Measurements from ENCODE around the gene LIMS3.

DNA sequence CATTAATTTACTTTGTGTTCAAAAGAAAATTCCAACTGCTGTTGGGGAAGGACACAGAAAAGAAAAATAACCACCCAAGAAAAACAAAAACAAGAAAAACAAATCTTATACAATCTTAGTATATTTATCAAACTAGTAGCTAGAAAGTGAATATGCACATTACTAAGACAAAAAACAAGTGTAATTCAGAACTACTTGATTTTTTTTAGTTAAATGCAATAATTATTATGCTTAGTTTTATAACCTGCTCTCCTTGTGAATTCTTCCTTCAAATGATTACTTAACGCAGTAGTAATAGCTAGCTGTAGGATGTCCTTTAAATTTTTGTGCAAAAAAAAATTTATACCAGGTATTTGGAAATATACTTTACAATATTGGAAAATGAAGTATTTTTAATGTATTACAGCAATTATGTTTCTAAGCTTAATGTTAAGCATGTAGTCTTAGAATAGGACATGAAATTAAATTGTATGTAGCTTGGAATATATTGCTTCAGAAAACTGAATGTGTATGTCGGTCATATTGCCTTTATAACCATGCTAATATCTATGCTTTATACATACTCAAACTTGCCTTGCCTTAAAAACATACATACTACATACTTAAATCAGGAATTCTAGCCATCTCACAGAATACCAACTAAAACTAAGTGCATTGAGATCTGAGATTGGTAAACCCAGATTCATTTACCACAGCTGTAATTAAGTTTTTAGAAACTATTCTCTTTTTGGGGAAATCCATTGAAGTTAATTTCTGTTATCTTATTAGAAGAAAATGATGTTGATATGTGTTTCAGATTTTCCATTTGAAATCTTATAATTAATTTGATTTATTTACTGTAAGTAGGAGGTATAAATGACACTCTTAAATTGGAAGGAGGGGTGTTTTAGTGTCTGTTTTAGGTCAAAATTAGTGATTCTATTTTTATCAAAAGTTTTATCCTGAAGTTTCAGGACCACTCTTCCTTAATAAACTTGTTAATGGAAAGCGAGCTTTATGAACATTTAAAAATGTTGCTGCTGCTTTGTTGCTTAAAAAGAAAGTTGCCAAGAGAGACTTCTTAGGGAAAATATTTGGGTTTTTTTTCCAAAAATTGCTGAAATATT, 34.6 kb upstream of the RANBP2 start:
- RRBS, 2 experiments: no CpG with 5 or more reads among the region's 3 CpGs

DNA sequence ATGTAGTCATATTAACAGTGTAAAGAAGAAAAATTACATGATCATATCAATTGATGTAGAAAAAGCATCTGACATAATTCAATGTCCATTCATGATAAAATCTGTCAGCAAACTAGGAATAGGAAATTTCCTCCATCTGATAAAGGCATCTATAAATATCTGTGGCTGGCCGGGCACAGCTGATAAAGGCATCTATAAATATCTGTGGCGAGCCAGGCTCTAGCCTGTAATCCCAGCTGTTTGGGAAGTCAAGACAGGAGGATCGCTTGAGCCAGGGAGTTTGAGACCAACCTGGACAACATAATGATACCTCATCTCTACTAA, 18.1 kb upstream of the RANBP2 start:
- RRBS, 2 experiments: no CpG with 5 or more reads among the region's 3 CpGs

- RRBS, 2 experiments: no CpG with 5 or more reads among the region's 3 CpGs
Observed at GRCh38 chr2:108730880-108731479, 11.7 kb downstream of the RANBP2 start.

- RRBS, 2 experiments: no CpG with 5 or more reads among the region's 4 CpGs
Observed at GRCh38 chr2:108767457-108767906, 19.1 kb upstream of the CCDC138 start.

DNA sequence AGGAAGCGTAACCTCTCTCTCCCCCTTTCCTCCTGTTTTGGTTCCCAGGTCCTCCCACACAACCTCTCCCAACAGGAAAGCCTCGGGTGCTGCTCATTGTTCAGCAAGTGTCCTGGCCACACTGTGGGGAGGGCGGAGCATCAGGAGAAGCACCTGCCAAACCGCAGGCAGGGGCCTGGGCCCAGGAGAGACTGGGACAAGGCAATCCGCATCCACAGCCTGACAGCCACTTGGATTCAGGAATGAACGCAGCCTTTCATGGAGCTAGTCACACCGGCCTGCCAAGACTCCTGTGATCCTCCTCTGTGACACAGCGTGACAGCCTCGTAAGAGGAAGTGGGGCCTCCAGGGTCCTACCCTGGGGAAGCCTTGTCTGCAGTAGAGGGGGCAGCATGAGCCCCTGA, 62.4 kb downstream of the EDAR start:
- RRBS, 2 experiments: no CpG with 5 or more reads among the region's 9 CpGs

DNA sequence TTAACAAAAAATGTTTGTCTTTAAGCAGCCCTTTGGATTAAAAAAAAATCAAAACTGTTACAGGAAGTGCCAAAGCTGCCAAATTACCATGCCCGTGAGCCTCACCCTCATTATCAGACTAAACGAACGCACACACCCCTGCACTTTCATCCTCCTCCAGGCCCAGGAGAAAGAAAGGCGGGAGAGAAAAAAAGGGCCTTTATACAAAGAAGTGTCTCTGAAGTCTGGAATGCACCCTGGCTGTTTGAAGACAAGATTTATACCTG, 31.1 kb downstream of the EDAR start:
- RRBS, 2 experiments: no CpG with 5 or more reads among the region's 4 CpGs

- RRBS, 2 experiments: no CpG with 5 or more reads among the region's 17 CpGs
Observed at GRCh38 chr2:108987962-108988590, 944 bp downstream of the EDAR start.

DNA sequence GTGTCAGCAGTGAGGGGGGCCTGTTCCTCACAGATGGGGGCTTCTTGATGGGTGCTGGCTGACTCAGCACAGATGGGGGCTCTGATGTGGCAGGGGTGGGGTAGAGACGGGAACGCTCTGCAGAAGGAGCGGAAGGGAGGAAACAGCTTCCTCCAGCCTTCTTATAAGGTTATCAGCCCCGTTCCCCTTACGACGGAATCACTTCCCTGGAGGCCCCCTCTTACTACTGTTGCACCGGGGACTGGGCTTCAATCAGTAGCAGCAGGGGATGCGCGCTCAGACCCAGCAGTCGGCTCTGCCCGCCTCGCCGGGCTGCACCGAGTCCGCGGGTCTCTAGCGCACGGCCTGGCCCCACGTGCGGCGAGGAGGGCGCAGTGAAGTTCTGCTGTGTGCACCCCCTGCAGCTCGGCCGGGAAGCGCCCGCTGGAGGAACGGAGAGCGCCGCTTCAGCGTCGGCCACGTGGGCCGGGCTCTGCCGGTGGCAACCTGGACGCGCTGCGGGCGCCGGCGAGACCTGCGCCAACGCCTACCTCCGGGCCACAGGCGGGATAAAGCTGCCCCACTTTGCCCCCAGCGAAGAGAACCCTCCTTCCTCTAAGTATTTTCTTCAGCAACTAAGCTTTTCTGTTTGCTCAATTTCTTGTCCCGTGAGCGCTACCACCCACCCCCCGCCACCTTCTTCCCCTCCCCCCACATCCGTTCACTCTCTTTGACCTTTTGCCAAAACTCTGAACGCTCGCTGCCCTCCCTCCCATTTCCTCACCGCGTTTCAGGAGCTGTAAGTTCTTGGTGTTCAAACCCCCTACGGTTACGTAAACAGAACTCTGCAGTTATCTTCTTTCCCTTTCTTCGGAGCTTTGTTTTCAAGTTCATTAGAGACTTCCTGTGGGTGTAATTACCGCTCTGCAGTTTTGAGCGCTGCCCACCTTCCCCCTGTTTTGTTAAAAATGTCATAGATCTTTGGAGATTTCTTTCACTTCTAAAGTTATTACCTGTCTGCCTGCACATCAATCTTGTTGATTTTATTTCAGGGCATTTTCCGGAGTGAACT, 42.5 kb upstream of the EDAR start:
- RRBS, 2 experiments: 1% methylated on average over 20 to 21 of the region's 59 CpGs

DNA sequence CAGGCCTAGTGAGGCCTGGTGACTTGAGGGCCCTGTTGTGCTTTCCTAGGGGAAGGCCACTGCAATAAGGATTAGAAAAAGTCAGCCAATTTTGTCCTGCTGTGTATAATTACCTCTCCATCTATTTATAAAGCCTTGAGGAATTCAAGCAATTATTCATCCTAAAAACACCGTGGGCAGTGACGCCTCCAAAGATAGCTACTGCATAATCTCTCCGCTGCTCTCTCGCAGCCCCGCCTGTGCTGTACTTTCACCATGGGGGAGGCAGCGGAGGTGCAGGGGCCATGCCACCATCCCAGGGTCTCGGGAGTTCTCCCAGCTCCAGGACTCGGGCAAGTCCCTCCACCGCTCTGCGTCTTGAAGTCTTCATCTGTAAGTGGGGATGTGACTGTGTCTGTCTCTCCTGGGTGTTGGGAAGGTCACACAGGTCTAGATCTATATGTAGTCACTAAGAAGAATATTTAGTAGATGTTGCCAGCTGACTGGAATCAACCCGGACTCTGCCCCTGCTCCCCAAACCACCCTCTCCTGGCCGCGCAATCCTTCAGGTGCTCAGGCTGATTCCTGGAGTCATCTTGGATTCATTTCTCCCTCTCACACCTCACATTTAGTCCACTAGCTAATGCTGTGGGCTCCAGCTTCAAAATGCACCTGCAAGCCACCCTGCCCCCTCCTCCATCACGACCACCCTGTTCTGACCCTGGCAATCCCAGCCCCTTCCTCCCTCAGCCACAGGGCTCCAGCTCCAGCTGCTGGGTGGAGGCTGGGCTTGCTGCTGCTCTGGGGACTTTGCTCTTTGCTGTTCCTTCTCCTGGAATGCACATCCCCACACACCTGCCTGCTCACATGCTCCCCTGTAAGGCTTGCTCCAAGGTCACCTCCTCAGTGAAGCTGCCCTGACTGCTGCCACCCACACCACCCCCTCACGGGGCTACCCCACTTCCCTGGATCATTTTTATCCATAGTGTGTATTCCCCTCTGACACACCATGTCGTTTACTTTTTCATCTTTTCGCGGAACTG, 61.5 kb upstream of the SH3RF3 start:
- RRBS, 2 experiments: no CpG with 5 or more reads among the region's 18 CpGs

GRCh38 chr2:109069276-109069630, 59.8 kb upstream of the SH3RF3 start:
- RRBS, 2 experiments: no CpG with 5 or more reads among the region's 5 CpGs

DNA sequence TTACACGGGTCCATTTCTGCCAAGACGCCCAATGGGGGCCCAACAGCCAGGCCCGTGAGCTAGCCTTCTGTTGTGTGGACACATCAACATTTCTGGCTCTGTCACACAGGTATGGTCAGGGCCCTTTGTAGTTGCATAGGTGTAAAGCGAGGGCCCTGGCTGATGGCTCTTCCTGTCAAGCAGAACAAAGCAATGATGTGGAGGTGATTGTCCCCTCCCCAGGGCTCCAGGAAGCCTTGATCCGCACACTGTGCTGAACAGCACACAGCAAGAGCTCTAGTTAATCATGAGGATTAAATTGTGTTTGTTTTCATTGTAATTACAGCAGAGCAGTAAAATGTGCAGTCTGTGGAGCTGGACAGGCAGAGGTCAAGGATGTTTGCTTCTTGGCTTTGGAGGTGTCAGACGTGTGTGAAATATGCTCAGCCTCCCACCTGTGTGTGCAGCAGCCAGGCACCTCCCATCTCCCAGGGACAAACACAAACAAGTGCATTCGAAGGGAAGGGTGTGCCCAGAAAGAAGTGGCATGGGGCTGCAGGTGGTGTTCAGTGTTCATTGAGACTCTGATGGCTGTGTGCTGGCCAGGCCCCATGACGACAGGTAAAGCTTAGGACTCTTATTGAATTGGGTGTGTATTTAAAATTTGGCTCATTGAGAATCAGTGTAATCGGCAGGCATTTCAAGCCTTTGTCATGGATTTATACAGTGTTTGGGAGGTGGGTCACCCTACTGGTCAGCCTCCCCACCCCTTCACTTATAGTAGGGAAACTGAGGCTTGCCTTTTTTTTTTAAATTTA, 132.3 kb downstream of the SH3RF3 start:
- RRBS, 2 experiments: no CpG with 5 or more reads among the region's 9 CpGs

GRCh38 chr2:109510981-109511721, 102.6 kb downstream of the SEPTIN10 start:
- RRBS, 2 experiments: no CpG with 5 or more reads among the region's 8 CpGs

DNA sequence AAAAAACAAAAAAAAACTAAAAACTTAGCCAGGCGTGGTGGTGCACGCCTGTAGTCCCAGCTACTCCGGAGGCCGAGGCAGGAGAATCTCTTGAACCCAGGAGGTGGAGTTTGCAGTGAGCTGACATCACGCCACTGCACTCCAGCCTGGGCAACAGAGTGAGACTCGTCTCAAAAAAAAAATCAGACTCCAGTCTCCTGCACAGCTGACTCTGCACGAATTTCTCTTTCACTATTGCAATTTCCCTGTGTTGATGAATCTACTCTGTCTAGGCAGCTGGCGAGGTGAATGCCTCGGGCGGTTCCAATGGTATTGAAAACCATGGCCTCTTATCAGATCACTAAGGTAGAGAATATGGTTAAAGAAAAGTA, 30.0 kb downstream of the SOWAHC start:
- RRBS, 2 experiments: no CpG with 5 or more reads among the region's 10 CpGs

- RRBS, 2 experiments: no CpG with 5 or more reads among the region's 3 CpGs
Observed at GRCh38 chr2:109659869-109660692, 45.9 kb downstream of the SOWAHC start.

DNA sequence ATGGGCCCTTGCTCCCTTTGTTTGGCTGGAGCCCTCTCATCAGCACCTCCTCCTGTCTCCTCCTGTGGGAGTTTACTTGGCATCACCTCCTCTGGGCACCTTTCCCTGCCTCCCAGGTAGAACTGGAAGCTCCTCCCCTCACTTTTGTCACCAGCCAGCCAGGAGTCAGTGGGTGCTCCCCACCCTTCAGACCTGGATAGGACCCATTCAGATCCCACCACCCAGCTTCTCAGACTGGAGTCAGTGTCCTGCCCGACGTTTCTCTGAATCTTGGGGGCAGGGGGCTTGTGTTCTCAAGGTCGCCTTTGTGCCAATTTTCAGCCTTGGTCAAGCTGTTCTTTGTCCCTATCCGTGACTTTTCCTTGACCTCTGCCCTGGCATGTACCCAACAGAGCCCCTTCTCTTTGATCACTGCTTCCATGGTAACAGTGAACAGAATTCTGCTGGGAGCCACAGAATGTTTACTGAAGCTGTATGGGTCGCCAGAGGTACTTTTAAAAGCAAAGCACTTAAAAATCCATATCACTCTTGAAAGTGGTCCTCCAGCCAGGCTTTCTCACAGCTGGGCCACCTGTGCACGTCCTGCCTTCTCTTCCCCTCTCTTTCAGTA, 63.0 kb downstream of the SOWAHC start:
- RRBS, 2 experiments: no CpG with 5 or more reads among the region's 6 CpGs

DNA sequence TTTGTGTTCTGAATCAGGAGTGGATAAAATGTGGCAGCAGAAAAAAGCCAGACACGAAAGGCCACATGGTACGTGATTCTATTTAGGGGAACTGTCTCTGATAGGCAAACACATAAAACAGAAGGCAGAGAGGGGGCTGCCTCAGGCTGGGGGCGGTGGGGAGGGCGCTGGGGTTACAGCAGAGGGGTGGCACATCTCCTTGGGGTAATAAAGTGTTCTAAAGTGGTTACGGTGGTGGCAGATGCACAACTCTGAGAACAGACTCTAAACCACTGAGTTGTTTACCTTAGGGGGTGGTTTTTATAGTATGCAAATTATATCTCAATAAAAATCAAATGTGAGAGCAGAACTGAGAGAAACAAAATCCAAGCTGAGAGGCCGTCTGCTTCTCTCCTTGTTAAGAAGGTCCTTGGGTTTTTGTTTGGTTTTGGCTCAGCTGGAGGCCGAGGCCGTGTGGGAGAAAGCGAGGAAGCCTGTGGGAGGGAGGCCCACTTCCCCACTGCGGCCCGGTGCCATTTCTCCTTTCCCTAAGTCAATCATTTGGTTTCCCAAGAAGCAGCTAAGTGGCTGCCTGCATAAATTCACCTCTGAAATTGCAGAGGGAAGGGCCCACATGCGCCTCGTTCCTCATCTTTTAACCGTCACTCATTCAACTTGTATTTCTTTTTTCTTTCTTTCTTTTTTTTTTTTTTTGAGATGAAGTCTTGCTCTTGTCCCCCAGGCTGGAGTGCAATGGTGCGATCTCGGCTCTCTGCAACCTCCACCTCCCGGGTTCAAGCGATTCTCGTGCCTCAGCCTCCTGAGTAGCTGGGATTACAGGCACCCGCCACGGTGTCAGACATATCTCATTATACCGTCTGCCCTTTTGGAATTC, 78.2 kb downstream of the SOWAHC start:
- RRBS, 2 experiments: no CpG with 5 or more reads among the region's 22 CpGs

DNA sequence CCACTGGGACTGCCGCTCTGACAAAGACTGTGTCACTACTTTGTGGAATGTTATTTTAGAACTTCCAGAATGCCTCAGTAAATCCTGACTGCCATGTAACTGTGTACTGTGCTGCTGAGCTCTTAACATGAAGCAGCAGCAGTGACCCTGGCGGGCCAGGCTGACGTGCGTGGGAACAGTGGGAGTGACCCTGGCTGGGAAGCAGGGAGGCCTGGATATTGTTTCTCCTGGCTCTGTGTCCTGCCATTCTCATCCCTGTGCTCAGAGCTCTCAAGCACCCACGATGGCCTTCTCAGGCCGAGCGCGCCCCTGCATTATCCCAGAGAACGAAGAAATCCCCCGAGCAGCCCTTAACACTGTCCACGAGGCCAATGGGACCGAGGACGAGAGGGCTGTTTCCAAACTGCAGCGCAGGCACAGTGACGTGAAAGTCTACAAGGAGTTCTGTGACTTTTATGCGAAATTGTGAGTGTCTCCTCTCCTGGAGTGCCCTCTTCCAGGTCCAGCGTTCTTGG, at the start of gene LIMS3:
Gene LIMS3, plus strand, starts transcription at position 243 of the 515 bp plus-strand sequence.
- RRBS, 2 experiments: no CpG with 5 or more reads among the region's 17 CpGs

DNA sequence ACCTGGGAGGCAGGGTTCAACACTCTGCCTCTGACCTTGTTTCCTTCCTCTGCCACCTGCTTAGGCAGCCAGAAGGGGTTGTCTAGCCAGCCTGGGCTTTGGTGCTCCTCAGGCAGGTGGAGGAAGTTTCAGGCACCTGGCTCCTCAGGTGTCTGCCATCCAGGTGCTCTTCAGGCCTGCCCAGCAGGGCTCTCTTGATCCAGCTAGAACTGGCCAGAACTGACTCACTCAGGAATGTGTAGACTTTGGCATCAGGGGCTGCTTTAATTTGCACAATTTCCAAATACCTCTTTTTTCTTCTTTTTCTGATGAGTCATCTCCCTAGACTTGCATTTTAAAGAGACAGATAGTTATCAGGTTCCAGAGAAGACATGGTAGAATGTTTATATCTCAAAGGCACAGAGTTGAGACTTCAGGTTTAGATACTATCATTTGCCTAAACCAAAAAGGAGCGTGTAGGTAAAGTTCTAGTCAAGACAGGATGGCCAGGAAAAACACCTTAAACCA, 101.0 kb downstream of the LIMS3 start:
- RRBS, 2 experiments: no CpG with 5 or more reads among the region's 1 CpG

DNA sequence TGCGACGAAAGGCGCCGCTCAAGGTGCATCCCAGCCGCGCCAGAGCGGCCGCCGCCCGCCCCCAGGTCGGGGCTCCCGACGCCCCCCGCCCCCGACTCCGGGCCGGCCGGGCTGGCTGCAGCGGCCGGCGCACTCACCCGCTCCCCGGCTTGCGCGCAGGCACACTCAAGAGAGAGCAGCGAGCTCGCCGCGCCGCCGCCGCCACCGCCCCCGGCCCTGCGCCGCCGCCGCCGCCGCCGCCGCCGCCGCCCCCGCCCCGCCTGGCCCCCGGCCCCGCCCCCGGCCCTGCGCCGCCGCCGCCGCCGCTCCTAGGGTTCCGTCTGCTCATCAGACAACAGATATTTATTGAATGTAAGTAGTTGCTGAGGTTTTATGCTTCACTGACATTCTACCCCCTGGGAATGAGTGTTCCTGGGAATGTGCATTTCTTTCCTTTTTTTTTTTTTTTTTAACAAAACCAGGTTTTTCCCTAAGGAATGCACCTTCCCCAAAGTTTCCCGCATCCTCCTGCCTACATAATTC, 33.9 kb upstream of the RGPD6 start:
- RRBS, 2 experiments: no CpG with 5 or more reads among the region's 57 CpGs

- RRBS, 2 experiments: no CpG with 5 or more reads among the region's 6 CpGs
Observed at GRCh38 chr2:110748262-110748787, 16.0 kb downstream of the ACOXL start.

All from NT2/D1 (cell line).